Ureter (tissue), 1 donor: ENCODE measurements around a stretch of chr18.

DNA sequence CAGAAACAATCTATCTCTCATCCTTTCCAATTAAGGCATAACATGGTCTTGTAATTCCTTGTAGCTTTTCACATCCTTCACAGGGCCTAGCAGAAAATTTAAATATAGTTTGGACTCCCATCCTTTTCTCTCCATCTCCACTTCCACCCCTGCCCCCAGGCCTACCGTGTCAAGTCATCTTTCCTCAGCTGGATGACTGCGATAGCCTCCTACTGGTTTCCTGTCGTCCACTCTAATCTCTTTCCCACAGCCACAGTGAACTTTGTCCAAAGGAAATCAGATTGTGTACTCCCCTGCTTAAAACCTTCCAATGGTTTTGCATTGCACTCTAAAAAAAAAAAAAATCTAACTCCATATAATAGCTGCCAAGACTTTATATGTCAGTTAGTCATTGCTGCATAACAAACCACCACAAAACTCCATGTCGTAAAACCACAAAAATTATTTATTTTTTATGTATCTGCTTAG lies 160.1 kb upstream of the CCDC68 start:
- PRO-cap: no peak

GRCh38 chr18:55187567-55188044 lies 228.3 kb upstream of the CCDC68 start:
- PRO-cap: no peak

DNA sequence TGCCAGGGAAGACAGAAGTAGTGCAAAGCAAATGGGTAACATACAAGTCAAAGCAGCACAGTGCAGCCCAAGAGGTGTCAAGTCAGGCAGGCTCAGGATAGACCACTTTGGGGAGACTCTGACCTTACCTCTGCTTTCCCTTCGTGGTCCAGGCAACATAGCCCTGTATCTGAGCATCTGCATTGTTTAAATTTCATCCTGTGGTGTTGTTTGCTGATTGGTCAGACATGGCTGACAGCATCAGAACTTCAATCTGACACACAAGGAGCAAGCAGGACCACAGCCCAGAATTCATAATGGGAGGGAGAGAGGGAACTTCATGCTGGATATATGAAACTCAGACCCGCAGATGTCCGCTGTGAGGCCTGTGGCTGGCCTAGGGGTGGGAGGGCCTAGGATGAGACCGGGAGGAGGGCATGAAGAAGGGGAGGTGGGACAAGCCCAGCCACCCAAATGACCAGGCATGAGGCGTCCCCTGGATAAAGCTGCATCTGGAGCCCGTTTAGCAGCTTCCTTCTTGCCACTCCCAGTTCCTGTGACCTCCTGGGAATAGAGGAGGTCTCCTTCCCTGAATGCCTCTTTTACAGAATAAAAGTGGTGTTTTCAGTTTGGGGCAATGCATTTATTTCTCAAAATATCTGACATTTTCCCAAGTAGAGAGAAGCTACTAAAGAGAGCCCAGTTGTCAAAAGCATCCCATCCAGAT lies 285.6 kb downstream of the TCF4 start:
- PRO-cap: no peak

DNA sequence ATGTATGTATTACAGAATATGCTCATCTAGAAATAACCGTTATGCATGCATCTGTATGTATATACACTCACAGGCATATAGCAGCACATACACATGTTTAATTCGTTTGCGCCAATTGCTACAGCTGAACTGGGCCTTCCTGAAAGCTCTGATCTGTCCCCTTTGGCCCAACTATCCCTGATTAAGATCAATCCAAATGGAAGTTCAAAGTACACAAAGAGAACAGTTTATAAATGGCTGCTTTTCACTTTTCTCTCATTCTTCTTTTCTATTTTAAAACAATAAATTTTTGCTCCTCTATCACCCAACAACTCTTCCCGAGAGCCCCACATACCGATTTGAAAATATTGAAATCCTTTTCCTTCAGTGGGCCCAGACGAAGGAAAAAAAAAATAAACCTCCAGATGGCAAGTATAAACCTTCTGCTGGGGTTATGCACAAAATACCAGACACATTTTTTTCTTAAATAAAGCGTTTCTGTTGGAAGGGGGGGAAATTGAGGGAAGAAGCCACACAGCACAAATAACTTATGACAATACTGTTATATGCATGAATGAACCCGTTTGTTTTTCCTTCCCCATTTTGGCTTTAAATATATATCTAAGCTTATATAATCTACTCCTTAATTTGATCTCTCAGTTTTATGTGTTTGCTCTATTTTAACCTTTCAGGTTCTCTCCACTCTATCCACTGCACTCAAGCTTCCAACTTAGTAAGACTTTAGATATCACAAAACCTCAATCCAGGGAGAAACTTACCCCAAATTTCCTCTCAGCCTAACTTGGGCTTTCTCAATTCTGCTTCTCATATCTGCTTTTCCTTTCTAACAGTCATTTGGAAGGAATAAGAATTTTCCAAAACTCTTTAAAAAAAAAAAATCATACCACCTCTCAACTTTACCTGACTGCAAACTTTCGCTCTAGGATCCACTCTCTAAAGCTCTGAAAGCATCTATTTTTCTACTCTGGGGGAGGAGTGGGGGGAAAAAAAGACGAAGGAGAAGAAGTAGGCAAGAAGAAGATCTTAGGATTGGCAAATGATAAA lies 267.2 kb downstream of the TCF4 start:
- PRO-cap: no peak

DNA sequence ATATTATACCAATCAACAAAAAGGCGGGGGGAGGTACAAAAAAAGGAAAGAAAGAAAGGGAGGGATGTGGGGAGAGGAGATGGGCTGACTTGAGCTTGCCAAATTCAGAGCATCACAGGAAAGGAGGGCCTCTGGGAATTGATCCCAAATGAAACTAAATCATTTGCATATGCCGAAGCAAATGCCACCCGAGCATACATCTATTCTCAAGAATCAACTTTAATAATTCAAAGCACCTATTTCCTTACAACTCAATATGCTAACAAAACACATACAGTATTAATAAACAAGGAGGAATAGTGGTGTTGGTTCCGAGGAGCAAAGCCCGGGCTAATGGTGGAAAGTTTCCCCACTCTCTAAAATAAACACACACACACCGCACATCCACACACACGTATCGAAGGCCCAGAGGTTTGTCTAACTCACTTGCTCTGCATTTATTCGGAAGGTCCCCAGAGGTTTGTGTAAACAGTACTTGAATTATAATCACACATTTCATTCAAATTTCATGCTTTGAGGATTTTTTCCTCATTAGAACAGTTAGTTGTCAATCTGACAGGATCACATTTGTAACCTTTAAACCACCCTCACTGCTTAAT lies 264.8 kb downstream of the TCF4 start:
- PRO-cap: no peak

- PRO-cap: no peak
These were observed 253.2 kb downstream of the TCF4 start for GRCh38 chr18:55334734-55335288.

GRCh38 chr18:55403479-55403971 lies 184.5 kb downstream of the TCF4 start:
- PRO-cap: no peak

DNA sequence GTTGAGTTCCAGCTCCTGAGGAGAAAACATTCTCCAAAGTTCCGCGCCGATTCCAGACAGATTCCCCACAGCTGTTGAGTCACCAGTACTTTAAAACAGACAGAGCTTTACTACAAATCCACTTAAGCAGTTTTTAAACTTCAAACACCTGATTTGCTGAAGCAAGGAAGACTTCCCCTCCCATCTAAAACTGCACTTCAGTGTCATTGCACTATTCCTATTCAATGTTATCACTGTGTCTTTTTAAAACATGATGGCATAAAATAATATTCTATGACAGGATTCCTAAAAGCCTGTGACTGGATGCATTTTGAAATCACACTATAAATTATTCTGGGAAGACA lies 41.0 kb downstream of the TCF4 start:
- PRO-cap: no peak

DNA sequence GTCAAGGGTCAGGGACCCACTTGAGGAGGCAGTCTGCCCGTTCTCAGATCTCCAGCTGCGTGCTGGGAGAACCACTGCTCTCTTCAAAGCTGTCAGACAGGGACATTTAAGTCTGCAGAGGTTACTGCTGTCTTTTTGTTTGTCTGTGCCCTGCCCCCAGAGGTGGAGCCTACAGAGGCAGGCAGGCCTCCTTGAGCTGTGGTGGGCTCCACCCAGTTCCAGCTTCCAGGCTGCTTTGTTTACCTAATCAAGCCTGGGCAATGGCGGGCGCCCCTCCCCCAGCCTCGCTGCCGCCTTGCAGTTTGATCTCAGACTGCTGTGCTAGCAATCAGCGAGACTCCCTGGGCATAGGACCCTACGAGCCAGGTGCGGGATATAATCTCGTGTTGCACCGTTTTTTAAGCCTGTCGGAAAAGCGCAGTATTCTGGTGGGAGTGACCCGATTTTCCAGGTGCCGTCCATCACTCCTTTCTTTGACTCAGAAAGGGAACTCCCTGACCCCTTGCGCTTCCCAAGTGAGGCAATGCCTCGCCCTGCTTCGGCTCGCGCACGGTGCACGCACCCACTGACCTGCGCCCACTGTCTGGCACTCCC lies 132.9 kb upstream of the TCF4 start:
- PRO-cap: no peak

- PRO-cap: no peak
These were observed 189.6 kb upstream of the TCF4 start for GRCh38 chr18:55777571-55778088.

DNA sequence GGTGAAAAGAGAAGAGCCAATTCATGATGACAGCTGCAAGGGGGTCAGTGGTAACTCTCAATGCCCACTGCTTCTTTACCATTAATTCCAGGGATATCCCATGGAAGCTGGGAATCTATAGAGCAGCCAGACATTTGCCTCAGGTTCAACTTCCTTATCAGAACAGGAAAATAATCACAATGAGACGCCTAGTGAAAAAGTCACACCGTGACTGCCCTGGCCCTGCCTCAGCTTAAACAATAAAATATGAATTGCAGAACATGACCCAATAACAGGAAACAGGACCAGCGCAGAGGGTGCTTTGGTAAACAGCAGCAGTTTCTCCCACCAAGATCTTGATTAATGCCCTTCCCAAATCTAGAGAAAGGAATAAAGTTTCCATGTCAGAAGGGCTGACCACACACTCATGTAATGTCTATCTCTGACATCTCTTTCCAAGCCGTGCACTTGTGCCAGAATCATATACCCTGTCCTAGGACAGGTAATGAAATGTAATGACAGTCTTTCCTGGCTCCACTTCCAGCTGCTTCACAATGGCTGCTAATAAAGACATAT lies 438.5 kb downstream of the TXNL1 start:
- PRO-cap: no peak

- PRO-cap: no peak
These were observed 245.3 kb downstream of the TXNL1 start for GRCh38 chr18:56393224-56393447.

DNA sequence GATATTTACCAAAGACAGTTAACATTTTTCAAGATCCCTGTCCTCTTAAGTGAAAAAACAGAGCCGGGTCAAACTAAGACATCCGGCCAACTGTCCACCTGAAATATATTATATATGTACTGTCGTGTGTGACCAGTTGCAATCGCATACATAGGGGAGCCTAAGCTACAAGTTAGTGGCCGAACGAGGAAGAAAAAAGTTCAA lies 910 bp downstream of the TXNL1 start:
- PRO-cap: no peak

GRCh38 chr18:56815618-56816361 lies 164.6 kb downstream of the WDR7 start:
- PRO-cap: no peak

DNA sequence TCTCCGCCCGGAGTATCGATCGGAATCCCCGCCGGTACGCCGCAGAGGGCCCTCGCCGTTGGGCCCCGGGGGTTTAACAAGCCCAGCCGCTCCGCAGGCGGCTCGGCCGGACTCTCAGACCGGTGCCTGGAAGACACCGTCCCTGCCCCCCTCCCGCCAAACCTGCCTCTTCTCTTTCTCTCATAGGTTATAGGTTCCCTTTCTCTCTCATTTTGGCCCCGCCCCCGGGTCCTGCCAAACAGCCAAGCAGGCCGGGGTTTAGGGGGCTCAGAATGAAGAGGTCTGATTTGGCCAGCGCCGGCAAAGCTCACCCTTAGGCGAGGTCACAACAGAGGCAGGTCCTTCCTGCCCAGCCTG lies 4.5 kb downstream of the ONECUT2 start:
- PRO-cap: unidirectional peak, plus-strand start at position 253 of the sequence

DNA sequence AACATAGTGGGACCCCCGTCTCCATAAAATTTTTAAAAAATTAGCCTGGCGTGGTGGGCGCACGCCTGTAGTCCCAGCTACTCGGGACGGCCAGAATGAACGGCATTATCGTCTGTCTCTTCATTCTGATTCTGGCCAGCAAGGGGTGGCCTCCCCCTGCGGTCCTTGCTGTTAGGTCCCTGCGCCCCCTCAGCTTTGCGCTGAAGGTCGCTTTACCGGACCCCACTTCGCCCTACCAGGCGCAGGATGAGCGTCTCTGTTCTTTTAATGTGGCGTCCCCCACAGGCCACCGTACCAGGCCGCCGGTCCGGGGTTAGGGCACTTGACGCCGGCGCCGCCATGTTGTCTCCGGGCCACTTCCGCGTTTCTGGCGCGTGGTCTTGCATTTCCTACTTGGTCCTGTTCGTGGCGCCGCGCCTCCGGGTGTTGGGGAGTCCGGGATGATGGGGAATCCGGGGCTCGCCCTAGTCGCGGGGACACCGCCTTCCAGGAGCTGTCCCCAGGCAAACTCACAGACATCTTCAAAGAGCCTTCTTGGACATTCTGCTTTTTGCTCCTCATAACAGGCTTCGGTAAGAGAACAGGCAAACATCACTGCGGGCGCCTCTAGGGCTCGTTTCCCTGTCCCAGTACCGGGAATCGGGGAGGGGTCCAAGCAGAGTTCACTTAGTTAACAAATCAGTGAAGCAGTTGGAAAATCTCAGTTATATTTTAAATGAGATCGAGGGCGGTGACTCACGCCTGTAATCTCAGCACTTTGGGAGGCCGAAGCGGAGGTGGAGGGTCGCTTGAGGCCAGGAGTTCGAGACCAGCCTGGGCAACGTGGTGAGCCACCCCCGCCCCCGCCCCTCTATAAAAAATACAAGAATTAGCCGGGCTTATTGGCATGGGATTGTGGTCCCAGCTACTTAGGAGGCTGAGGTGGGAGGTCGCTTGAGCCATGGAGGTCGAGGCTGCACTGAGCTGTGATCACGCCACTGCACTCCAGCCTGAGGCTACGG lies 8.6 kb upstream of the NARS1 start:
- PRO-cap: bidirectional peak, plus-strand start at position 402 of the sequence, minus-strand start at position 231 of the sequence

DNA sequence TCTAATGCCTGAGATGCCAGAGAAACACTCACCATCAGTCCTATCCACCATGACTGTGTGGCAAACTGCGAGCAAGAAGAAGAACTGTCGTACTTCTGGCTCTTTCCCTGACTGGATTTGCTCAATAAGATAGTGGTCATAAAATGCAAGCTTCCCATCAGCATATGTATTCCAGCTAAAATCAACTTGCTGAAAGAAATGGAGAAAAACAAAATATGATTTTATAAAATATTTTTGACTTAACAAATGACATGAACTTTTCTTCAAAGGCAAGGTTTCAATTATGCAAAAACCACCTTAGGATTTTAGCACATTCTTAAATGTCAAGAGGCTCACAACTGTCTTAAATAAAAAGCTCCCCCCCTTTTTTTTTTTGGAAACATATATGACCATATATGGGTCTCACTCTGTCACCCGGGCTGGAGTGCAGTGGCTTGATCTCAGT lies 62.4 kb upstream of the NARS1 start:
- PRO-cap: no peak

GRCh38 chr18:57783885-57784504 lies 19.1 kb downstream of the ATP8B1 start:
- PRO-cap: no peak

GRCh38 chr18:57801060-57801631 lies 2.0 kb downstream of the ATP8B1 start:
- PRO-cap: no peak

DNA sequence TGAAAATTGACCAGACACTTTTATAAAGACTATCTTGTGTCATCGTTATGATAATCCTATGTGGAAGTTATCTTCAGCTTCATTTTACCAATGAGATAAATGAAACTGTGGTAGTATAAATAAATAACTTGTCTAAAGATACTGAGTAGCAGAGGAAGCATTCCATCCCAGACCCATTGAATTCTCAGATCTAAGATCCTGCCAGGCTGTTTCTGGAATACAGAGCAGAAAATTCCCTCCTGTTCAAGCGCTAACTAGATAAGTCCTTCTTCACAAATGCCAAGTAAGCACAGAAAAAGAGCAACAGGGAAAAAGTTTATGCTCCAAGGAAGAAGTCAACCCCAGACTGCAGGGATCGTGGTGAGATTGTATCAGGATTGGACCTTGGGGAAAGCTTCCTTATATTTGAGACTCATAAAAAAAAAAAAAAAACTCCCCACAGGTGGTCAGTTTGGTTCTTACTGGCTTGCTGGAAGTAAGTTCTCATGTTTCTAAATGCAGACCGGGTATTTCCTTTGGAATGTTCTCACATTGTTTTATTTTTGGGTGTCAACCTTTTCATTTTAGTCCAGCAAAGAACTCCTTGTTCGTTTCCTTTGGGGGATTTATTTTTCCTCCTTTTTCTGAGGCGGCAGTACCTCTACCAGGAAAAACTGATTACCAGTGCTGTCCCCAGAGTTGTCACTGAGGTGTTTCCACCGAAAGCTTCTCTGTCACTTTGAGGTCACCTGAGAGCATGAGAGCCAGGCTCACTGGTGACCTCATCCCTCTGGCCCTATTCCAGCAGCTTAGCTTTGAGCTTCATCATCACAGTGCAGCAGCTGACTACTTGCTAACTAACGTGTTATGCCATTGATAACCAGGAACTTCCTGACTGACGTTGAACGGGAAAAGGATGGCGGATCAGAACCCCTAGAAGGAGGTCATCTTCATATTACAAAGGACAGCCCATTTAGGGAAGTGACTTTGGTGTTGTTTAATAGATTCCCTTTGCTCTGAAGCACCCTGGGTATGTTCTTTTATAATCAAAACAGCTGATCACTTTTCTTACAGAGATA lies 16.6 kb upstream of the ATP8B1 start:
- PRO-cap: no peak